Neural crest cell (in vitro differentiated cells): ENCODE results near the gene NLRP1.

GRCh38 chr17:4999969-5000896, 2.5 kb downstream of the KIF1C start:
- PRO-cap: no peak

- PRO-cap: no peak
These were observed 15.5 kb downstream of the SLC52A1 start for GRCh38 chr17:5019736-5020145.

- PRO-cap: no peak
These were observed 7.3 kb upstream of the SCIMP start for GRCh38 chr17:5241936-5242432.

DNA sequence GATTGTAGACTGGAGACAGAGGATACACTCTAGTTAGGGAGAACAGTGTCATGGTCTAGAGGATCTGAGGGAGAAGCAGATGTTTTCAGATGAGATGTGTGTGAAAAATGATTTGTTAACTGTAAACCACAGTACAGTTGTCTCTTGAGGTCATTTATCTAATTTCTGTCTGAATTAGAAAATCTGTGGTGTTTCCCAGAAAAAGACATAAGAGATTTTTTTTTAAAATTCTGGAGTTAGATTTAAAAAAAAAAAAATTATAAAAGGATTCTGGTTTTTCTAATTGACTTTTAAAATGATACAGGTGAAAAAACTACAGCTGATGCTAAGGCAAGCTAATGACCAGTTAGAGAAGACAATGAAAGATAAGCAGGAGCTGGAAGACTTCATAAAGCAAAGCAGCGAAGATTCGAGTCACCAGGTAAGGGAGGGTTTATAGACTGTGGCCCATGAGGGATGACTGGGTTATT, 54.6 kb downstream of the NUP88 start:
- PRO-cap: no peak

DNA sequence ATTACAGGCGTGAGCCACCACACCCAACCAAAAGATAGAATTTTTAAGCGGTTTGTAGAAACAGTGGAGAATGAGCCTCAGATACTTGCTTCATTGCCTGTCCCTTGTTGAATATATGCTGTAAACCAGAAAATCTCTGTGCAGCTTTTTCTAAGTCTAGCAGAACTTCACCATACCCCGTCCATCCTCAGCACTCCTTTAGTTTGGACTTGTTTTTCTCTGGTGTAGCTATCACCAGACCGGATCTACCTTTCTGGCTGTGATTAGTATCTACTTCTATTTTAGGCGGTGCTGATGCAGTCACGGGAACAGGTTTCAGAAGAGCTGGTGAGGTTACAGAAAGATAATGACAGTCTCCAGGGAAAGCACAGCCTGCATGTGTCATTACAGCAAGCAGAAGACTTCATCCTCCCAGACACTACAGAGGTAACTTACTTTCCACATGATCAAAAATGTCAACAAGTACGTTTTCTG, 46.4 kb downstream of the NUP88 start:
- PRO-cap: no peak

- PRO-cap: no peak
These were observed 5.3 kb downstream of the C1QBP start for GRCh38 chr17:5433660-5434029.

- PRO-cap: no peak
These were observed 675 bp downstream of the NLRP1 start for GRCh38 chr17:5583459-5584209.

DNA sequence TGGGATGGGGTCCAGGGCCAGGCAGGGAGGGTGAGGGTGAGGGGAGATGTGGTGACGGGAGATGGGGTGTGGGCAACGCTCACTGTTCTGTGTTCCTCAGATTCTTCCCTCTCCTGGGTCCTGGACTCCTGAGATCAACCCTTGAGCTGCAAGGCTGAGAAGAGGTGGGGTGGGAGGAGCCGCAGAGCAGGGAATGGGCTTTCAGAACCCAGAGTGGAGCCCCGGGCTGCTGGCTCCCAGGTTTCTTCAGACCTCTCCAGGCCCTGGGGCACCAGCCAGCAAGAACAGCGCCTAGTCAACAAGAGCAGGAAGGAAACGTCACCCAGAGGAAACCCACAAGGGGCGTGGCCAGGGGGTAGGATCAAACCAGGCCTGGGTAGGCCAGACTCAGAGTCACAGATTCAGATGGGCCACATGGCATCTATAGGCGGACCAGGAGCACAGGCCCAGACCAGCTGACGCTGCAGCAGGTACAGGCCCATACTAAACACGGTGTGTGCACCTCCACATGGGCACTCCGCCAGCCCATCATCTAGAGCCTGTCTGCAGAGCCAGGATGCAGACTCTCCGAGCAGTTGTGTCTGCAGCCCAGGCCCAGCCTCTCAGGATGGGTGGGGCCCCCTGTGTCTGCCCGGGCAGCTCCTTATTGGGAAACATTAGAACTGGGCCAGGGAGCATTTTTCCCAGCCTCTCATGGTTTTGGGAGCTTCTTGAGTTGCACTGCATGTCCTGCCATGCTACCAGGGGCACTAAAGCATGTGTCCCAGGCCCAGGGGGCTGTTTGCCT, at the start of gene NLRP1:
NLRP1 (minus strand) TSS at position 300 of the 787 bp plus-strand sequence.
- PRO-cap: no peak

DNA sequence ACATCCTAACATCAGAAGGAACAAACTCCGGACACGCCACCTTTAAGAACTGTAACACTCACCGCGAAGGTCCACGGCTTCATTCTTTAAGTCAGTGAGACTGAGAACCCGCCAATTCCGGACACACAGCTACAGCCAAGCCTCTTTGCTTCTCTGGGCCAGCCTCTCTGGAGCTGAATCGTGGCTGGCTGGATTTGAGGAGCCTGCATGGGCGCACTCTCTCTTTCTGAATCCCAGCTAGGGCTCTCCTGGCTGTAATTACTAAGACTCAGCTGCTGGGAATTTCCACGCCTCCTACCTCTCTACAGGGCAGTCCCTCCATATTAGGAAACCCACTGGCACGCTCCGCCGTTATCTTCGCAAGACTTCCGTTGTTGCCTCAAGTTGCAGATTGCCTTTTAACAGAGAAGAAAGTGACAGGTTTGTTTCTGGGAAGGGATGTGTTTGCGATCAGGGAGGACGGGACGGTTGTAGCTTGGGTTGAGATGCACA, 188.3 kb upstream of the NLRP1 start:
- PRO-cap: no peak

- PRO-cap: no peak
These were observed 160.4 kb upstream of the WSCD1 start for GRCh38 chr17:5909708-5910154.

DNA sequence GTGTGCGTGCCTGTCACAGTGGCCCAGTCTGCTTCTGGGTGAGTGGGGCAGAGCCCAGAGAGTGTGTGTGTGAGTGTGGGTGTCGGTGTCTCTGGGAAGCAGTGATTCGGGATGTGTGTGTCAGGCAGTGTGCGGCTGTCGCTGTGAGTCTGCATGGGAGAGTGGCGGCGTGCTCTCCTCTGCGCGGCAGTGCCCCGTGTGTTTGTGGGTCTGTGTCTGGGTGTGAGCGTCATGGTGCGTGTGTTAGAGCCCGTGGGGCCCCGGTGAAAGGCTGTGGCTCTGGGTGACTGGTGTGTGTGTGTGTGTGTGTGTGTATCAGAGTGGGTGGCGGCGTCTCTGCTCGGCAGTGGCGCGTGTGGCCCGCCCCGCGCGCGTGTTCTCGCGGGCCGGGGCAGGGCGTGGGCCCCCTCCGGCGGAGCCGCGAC, 303 bp upstream of the WSCD1 start:
- PRO-cap: unidirectional peak, plus-strand start at position 346 of the sequence

DNA sequence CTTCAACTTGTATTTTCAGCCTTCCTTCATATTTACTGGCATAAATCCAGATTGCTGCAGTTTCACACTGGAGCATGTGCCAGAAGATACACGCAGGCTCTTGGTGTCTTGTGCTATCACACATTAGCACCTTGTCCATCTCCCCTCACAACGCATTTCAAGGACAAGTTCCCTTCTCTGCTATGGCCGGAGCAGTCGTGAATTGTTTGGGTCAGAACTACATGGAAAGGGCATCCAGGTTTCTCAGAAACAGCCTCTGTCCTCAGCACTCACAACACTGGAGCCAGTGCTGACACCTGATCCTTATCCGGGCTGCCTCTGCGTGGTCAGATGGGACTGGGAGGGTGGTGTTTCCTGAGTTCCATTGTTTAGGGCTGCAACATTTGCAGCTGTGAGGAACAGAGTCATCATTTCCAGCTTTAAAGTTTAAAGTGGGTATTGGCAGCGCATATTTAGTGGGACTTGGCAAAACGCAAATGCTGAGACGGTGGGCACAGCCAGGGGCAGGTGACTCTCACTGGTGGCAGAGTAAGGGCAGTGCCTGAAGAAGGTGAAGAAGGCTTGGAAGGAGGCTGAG, 28.2 kb downstream of the WSCD1 start:
- PRO-cap: no peak

GRCh38 chr17:6178727-6179104, 108.5 kb downstream of the WSCD1 start:
- PRO-cap: no peak

GRCh38 chr17:6231684-6232521, 161.7 kb downstream of the WSCD1 start:
- PRO-cap: no peak

GRCh38 chr17:6323456-6324136, 111.3 kb downstream of the AIPL1 start:
- PRO-cap: no peak

DNA sequence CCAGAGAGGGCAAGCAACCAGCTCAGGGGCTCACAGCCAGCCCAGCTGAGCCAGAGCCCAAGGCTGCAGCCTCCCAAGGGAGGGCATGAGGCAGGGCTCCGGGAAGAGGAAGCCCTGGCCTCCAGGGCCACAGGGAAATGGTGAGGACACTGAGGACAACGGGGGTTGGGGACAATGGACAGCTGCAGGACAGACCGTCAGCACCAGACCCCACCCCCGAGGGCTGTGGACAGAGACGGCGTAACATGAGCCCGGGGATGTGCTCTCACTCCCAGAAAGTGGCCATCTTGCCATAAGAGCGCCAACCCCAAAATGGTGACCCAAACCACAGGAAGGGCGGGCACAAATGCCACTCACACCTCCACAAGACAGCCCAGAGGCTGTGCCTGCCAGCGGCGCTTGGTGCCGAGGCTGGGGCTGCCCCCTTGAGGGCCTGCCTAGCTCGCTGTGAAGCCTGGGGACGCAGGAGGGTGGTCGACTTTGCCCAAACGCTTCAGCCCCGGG, 10.3 kb downstream of the PIMREG start:
- PRO-cap: no peak

- PRO-cap: no peak
These were observed 48.7 kb downstream of the PITPNM3 start for GRCh38 chr17:6507585-6508049.

GRCh38 chr17:6753508-6754050, 2.3 kb upstream of the XAF1 start:
- PRO-cap: no peak

- PRO-cap: no peak
These were observed 20.2 kb downstream of the FBXO39 start for GRCh38 chr17:6795936-6796826.

DNA sequence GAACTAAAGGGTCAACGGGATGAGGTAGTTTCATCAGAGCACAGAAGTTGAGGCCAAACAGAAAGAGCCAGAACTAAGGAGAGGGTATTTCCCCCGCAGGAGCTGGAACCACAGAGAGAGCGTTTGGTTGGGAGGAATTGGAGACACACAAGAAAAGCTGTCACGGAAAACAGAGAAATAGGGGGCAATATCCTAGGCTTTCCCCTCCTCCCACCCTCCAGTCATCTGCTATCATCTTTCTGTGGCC, 47.1 kb upstream of the ALOX12 start:
- PRO-cap: no peak